Paraaortic lymph node (tissue), 1 donor: ENCODE measurements around a stretch of chr7.

DNA sequence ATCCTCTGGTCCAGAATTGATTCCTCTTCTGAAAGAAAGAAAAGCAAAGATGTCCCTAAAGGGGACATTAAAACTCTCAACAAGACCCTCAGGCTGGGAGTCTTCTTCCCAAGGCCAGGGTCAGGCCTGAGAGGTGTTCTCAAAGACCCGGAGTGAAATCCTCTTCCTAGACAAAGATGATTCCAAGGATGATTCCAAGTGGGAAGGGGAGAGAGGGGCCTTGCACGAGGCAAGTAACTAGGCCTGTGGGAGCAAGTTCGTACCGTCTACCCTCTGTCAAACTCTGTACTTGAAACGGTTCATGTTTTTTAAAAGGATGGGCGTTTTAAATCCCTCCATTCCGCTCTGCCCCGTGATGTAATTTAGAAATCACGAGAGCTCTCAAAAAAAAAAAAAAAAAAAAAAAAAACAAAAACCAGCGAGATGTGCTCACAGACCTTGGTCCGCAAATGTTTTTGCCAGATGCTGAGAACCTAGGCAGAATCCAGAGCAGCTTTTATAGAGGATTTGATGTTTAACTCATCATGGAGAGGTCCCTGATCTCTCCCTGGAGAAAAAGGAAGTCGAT is 114.6 kb upstream of the CARD11 start:
- PRO-cap = no peak

DNA sequence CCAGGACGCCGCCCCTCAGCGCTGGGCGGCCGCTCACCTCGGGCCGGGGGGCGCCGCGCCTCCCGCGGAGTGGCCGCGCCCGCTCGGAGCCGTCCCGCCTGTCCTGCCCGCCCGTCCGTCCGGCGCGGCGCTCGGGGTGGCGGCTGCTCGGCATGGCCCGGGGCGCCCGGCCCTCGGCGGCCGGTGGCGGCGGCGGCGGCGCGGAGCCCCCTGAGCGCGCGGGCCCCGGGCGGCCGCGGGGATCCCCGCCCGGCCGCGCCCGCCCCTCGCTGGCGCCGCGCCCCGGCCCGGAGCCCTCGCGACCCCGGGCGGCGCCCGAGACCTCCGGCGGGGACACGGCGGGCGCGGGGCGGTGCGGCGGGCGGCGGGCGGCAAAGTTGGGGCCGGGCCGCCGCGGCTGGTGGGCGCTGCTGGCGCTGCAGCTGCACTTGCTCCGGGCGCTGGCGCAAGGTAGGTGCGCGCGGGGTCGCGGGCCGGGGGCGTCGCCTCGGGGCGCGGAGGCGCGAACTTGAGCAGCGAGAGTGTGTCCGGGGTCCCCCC is 453 bp downstream of the SDK1 start:
- PRO-cap = no peak

DNA sequence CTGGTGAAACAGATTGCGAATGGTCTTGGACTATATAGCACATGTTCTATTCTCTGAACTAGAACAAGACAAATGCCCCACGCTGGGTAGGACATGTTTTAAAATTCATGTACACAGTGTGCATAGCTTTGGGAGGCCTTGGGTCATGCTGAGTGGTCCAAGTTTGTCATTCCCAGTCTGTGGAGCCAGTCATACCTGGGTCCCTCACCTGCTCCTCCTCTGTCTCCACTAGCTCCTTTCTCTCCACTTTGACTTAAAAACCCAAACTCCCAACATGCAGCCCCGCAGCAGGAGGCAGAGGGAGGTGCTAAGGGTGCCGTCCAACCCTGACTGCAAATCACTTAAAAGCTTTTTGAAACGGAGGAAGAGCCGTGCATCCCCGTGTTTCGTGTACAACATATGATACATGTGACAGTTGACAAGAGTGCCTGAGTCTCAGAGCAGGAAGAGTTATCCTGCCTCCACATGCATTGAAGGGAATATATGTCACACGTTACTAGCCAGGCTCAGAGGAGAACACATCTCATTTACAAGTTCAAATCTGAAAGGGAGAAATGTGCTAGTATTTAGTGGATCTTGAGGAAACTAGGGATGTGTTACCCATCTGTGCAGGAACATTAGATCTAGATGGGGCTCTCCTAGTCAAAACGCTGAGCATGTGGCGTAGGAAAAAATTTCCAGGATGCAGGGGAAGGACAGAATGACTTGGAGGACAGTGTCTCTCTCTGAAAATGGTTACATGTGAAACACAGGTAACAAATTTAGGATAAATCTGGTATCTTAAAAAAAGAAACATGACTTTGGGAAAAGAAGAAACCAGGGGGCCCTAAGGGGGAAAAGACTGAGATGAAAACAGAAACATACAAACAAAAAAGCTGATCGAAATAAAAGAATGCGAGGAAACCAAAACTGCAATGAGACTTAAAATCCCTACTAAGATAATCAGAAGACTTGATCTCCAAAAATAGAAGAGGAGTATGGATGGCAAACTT is 69.9 kb downstream of the SDK1 start:
- PRO-cap = no peak

DNA sequence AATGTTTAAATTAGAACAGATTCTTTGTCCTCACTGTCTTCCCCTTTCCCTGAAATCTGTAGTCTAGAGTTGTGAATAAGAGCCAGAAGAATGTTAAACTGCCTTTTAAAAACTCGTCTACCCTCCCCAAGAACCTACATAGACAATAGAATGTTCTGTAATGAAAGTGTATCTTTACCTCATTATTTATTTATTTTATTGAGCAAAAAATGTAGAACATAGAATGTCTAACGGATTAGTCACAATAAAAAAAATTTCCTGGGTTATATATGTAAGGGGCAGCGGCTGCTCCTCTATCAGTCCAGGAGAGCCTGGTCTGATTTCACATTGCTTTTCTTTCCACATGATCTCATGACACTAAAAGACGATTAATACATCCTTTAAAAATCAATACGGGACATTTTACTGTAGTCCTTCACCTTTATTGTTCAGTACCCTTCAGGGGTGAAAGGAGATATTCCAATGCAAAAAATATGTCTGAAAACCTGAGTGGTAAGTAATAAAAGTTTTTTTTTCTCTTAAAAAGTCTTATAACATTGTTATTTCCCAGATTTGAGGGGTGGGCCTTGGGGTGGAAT is 135.8 kb downstream of the SDK1 start:
- PRO-cap = no peak

DNA sequence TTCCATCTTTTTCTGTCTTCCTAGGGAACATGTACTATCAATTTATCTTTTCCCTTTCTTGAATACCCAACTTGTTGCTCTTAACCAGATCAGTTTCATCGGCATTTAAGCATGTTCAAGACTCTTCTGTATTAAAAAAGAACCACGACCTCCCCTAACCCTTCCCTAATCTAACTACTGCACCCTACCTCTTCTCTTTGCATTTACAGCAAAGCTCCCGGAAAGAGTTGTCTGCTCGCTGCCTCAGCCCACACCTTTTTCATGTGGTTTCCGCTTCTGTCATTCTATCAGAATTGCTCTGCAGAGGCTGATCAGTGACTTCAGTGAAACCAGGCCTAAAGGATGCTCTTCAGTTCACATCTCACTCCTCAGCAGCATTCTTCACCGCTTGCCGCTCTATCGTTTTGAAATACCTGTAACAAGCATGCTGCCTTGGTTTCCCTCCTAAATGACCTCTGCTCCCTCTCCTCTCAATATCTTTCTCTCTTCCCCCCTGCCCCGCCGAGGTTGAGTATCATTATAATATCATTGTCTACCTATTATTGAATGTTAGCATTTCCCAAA is 160.9 kb downstream of the SDK1 start:
- PRO-cap = bidirectional peak, plus-strand start at position 314 of the sequence, minus-strand start at position 199 of the sequence

GRCh38 chr7:3529028-3529917 is 228.2 kb downstream of the SDK1 start:
- PRO-cap = no peak

- PRO-cap = unidirectional peak, minus-strand start at chr7:3754640
Measured at GRCh38 chr7:3754464-3755409, 453.7 kb downstream of the SDK1 start.

GRCh38 chr7:3866583-3867152 is 565.6 kb downstream of the SDK1 start:
- PRO-cap = no peak

- PRO-cap = unidirectional peak, minus-strand start at chr7:4713428
Measured at GRCh38 chr7:4713247-4713873, 31.3 kb downstream of the FOXK1 start.

DNA sequence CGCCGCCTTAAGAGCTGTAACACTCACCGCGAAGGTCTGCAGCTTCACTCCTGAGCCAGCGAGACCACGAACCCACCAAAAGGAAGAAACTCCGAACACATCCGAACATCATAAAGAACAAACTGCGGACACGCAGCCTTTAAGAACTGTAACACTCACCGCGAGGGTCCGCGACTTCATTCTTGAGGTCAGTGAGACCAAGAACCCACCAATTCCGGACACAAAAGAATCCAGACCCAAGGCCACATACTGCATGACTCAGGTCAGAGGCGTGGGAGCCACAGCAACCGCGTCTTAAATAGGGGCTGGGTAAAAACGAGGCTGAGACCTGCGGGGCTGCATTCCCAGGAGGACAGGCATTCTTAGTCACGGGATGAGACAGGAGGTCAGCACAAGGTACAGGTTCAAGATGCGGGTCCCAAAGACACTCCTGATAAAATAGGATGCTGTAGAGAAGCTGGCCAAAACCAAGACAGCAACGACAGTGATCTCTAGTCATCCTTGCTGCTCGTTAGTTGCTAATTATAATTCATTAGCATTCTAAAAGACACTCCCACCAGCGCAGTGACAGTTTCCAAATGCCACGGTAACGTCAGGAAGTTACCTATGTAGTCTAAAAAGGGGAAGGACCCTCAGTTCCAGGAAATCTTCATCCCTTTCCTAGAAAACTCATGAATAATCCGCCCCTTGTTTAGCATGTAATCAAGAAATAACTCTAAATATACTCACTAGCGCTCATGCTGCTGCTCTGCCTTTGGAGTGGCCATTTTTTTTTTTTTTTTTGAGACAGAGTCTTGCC is 19.3 kb downstream of the AP5Z1 start:
- PRO-cap = no peak

DNA sequence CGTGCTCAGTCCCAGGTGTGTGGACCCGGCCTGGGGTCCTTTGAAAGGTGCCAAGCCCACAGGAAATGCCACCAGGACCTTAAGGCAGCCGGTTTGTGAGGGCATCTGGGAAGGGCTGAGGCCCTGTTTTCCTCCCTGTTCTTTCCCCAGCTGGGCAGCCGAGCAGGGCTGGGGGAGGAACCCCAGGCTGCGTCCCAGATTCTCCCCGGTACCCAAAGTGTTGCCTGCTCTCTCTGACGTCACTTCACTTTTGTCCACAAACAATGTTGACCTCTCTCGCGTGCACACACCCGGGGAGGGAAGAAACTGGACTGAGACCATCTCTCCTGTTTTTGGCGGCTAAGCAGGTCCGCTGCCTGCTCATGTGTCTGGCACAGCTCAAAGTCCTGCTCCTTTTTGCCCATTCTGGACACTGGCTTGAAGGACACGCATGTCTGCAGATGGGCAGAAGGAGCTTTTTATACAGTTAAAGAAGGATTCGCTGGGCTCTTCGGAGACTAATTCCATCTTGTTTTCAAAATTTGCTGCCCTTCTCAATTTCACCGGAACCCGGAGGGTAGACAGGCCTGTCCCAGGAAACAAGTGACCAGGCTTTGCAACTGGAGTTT is 37.4 kb downstream of the PAPOLB start:
- PRO-cap = no peak

GRCh38 chr7:5064071-5065097 is 18.7 kb downstream of the RBAK start:
- PRO-cap = no peak

GRCh38 chr7:5361713-5362305 is 61.8 kb downstream of the TNRC18 start:
- PRO-cap = no peak

DNA sequence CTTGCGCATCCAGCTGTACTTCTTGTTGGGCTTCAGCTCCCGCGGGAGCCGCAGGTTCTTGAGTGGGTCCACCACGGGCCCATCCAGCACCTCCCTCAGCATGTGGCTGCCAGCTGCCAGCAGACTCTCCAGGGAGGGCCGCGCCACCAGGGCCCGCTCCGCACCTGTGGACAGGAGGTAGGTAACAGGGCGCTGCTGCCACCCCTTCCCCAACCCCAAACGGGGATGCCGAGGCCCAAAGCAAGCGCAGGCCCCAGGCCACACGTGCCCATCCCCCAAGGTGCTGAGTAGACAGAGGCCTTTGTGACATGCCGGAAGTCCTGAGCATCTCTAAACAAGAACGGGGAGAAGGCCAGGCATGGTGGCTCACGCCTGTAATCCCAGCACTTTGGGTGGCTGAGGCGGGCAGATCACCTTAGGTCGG is 61.0 kb downstream of the TNRC18 start:
- PRO-cap = no peak

GRCh38 chr7:5492561-5493054 is 21.0 kb downstream of the FBXL18 start:
- PRO-cap = no peak

GRCh38 chr7:5533899-5534610 is 3.7 kb upstream of the ACTB start:
- PRO-cap = no peak

DNA sequence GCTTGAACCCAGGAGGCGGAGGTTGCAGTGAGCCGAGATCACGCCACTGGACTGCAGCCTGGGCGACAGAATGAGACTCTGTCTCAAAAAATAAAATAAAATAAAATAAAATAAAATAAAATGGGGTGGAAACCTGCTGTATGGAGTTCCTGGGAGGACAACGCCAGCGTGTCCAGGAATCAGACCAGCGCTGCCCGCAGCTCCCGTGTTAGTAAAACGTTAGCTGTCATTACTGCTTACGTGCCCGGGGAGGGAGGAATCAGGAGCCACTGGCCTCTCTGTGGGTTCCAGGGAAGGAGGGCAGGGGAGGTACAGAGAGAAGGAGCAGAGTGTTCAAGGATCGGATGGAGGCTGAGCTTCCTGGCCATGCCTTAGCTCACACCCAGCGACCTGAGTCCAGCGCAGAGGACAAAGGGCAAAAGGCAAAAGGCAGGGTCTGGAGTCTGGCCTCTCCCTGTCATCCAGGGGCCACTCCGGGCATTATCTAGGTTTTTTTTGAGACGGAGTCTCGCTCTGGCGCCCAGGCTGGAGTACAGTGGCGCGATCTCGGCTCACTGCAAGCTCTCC is 22.2 kb upstream of the ACTB start:
- PRO-cap = no peak

DNA sequence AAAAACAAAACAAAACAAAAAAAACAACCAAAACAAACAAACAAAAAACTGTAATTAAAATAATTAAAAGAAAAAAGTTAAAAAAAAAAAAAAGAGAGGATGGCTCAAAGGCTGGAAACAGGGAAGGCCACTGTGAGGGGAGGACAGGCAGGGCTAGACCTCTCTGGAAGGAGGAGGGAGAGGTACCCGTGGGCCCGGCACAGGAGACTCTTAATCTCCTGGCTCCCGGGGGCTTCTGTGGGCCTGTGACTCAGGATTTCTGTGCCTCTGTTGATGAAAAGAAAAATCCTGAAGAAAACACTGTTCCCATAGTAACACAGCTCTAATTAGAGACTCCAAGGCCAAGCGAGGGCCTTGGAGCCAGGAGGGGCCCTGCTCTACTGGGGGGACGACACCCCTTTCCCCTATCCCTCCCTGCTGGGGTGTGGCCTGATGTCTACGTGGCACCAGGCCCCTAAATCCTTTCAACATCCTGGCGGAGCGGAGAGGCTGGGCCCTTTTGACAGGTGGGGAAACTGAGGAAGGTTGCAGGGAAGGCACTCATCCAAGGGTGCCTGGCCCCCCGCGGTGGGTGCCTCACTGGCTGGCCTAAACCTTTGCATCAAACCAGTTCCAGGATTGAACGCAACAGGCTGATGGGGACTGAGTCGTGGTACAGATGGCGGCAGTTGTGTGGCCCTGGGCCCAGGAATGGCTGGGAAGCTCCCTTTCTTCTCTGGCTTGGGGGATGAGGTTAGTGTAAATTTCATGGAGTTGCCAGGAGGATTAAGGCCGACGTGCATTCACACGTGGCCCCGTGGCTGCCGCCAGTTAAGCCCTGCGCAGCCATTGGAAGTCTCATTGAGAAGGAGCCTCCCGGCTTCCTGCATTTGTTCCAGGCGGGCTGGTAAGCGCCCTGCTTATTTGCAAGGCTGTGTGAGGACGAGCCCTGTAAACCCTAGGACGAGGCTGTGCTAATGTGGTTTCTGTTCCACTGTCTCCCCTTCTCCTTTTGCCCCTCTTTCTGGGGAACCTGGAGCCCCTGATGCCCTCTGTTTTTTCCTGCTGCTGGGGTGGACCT is 5.4 kb downstream of the FSCN1 start:
- PRO-cap = no peak

- PRO-cap = no peak
Measured at GRCh38 chr7:5675955-5676787, 83.6 kb downstream of the FSCN1 start.

- PRO-cap = no peak
Measured at GRCh38 chr7:5680730-5681651, 88.4 kb downstream of the FSCN1 start.